Retinal pigment epithelial cell (primary cell): ENCODE data around the gene ACSL5.

GRCh38 chr10:110685028-110685817, 41.1 kb downstream of the RBM20 start:
- RRBS: no CpG with 5 or more reads among the region's 25 CpGs

DNA sequence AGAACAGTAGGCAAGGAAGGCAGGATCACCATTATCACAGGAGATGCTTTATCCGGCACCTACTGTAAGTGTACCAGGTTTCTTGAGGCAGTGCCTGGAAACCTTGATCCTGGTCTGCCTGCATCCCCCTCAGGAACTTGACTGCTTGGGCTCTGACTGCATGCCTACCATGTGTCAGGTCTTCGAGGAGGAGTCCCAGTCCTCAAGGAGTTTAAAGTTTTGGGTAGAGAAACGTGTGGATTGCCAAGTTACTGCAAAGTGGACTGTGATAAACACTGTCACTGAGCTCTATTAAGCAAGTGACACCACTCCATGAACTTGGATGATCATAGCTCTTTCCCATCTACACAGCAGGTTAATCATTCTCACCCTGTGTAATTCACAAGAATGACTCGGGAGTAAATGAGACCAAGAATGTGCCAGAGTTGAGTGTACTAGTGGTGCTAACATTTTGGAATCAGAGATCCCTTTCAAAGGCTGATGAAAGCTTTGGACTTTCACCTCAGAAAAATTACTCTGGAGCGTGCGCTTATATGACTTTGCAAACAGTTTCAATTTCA, 80.7 kb downstream of the RBM20 start:
- RRBS: no CpG with 5 or more reads among the region's 6 CpGs

- RRBS: no CpG with 5 or more reads among the region's 9 CpGs
Measured at GRCh38 chr10:110794657-110795825, 76.7 kb upstream of the PDCD4 start.

- RRBS: no CpG with 5 or more reads among the region's 6 CpGs
Measured at GRCh38 chr10:110803842-110804383, 67.8 kb upstream of the PDCD4 start.

GRCh38 chr10:110823878-110824563, 47.7 kb upstream of the PDCD4 start:
- RRBS: no CpG with 5 or more reads among the region's 8 CpGs

GRCh38 chr10:110833851-110834529, 37.7 kb upstream of the PDCD4 start:
- RRBS: no CpG with 5 or more reads among the region's 13 CpGs

- RRBS: no CpG with 5 or more reads among the region's 4 CpGs
Measured at GRCh38 chr10:110842600-110843397, 28.9 kb upstream of the PDCD4 start.

GRCh38 chr10:110859693-110860327, 11.9 kb upstream of the PDCD4 start:
- RRBS: no CpG with 5 or more reads among the region's 4 CpGs

- RRBS: no CpG with 5 or more reads among the region's 5 CpGs
Measured at GRCh38 chr10:112083203-112083699, 100.3 kb downstream of the GPAM start.

- RRBS: no CpG with 5 or more reads among the region's 14 CpGs
Measured at GRCh38 chr10:112215194-112216128, 31.9 kb upstream of the GPAM start.

DNA sequence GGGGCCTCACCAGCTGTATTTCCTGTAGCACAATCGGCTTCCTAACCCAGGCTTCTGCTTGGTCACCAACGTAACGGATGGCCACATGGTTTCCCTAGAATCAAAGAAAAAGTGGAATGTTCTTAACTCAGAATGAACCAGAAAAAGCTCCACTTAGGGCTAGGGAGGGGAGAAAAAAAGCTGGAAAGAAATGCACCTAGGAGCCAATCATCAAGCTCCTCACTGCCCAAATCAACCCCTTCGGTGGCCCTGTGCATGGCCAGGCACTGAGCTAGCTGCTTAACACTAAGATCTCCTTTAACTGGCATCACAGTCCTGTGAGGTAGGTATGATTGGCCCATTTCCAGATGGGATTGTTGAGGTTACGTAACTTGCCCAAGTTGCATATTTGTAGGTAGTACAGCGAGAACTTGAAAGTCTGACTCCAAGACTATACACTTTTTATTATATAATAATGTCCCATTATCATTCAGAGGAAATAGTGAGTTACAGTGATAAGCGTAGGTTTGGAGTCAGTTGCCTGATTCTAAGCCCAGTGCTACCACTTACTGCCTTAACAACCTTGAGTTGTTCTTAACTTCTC, 37.4 kb upstream of the ACSL5 start:
- RRBS: no CpG with 5 or more reads among the region's 7 CpGs

DNA sequence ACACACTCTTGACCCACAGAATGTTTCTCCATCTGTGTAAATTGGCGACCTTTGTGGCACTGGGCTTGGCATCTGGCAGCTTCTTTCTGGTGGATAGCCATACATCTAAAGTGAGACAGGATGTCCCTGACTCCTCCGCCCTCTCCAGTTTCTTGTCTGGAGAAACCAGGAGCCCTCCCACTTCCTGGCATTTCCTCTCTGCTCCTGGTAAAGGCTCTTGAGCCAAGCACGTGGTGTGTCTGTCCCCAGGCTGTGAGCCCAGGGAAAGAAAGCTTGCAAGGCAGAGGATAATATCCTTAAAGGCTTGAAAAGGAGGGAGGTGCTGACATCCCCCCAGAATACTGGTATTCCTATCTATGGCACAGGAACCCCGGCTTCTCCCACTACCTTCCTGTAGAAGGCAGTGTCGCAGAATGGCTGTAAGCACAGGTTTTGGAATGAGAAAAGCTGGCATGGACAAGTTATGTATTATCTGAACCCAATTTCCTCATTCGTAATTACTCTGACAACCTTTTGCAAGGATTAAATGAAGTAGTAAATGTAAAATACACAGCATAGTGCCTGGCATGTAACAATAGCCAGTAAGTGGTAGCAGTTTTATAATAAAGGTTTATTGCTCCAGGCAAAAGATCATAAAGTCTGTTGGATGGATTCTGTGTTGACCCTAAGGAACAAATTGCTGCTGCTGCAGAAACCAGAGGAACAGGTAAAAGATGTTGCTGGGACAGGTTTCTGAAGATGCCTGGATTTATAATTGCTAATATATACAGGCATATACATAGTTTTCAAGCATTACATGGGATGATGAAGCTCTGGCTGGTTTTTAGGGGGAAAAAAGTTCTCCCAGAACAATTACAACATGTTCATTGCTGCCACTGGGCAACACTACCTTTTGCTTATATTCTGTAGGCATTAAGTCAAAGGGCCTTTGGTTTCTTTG, 11.7 kb upstream of the ACSL5 start:
- RRBS: no CpG with 5 or more reads among the region's 6 CpGs

GRCh38 chr10:112372114-112372548, 1.8 kb upstream of the ACSL5 start:
- RRBS: no CpG with 5 or more reads among the region's 7 CpGs

DNA sequence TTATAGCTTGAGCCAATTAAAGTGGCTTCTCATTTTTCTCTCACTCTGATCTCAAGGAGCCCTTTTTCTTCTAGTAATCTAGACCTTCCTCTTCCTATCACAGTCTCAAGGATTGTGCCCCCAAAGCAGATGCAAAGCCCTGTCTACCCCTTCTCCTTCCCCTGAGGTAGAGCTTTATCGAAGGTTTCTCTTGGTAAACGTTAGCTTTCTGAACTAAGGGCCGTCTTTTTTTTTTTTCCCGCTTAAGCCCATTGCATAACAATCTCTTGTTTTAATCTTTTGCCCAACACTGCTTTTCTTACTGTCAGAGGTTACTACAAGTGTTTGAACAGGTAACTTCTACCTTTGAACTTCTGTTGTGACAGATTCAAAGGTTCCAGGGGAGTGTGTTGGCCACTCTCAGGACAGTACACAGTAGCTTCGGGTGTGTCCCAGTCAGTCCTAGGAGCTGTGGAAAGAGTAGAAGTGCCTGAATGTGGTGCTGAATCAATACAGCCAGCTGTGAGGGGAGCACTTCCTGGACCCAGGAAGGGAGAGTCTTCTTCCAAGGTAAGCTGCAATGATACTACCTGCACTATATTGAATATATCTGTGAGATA, at the start of gene ACSL5:
Gene ACSL5, plus strand, starts transcription at position 396 of the 599 bp plus-strand sequence.
- RRBS: no CpG with 5 or more reads among the region's 5 CpGs

GRCh38 chr10:112376531-112376727, 2.5 kb downstream of the ACSL5 start:
- RRBS: no CpG with 5 or more reads among the region's 7 CpGs

GRCh38 chr10:112445156-112445641, 1.5 kb downstream of the ZDHHC6 start:
- RRBS: no CpG with 5 or more reads among the region's 6 CpGs

DNA sequence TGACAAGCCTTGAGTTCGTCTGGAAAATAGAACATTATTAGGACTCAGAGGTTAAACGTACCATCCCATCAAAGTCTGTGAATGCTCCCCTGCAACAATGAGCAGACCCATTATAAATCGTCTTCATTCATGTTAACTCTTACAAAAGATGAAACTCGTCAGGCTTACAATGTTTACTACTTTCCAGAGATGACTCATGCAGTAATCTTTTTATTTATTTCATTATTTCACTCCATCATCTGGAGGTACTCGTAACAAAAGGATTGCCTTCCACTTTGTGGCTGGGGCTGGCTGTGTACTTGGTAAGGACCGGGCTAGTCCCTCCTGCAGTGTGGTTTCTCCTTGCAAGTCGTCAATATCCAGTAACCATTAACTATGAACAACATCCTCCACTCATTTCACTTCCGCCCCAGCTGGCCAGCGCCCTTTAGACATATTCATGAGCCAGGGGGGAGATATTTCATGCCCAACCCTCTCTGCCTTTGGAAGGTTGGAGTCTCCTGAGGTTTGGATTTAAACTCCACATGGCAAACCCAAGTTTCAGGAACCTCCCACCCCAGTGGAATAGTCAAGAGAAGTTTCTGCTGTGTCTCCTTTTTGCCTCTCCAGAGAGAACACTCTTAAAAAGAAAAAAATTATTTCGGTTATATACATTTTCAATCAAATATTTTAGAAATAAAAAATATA, 206.8 kb upstream of the TCF7L2 start:
- RRBS: no CpG with 5 or more reads among the region's 10 CpGs

- RRBS: no CpG with 5 or more reads among the region's 11 CpGs
Measured at GRCh38 chr10:112757242-112757767, 192.7 kb upstream of the TCF7L2 start.

- RRBS: 90% methylated on average over 4 of the region's 22 CpGs
Measured at GRCh38 chr10:112820940-112821531, 129.0 kb upstream of the TCF7L2 start.

DNA sequence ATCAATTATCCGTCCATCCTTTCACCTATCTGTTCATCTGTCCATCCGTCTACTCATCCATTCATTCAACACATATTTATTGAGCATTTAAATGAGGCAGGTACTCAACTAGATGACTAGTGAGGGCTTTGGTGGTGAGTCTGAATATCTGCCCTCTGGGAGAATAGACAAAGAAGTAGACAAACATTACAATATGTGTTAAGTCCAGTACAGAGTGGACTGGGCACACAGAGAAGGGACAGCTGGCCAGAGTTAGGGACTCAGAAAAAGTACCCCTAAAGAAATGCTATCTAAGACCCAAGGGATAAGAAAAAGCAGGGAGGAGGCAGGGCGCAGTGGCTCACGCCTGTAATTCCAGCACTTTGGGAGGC, 35.5 kb upstream of the TCF7L2 start:
- RRBS: no CpG with 5 or more reads among the region's 4 CpGs